Placental pericyte (primary cell): ENCODE measurements around a stretch of chr3.

DNA sequence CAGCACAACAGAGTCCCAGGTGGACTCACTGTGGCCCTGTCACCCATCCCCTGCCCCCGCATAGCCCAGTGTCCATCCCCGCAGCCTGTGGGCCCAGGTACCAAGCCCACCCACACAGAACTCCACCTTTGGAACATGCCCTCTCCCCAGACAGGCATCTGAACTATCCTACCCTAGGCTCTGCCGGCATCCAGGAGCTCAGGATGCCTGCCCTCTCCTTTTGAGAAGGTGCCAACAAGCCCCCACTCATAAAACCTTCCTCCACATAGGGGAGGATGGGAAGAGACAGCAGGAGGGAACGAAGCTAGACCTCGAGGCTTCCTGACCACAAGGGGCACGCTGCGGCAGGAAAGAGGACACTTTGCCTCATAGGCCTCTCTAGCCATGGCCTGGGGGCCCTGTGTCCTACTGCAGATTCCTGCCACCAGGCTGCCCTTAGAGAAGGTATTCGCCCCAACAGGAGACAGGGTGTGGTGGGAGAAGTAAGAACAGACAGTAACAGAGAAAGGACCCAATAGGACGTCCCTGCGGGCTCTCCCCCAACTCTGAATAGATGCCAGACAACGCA lies 37.0 kb downstream of the ADCY5 start:
- CAGE, long polyA plus RNA = no peak

DNA sequence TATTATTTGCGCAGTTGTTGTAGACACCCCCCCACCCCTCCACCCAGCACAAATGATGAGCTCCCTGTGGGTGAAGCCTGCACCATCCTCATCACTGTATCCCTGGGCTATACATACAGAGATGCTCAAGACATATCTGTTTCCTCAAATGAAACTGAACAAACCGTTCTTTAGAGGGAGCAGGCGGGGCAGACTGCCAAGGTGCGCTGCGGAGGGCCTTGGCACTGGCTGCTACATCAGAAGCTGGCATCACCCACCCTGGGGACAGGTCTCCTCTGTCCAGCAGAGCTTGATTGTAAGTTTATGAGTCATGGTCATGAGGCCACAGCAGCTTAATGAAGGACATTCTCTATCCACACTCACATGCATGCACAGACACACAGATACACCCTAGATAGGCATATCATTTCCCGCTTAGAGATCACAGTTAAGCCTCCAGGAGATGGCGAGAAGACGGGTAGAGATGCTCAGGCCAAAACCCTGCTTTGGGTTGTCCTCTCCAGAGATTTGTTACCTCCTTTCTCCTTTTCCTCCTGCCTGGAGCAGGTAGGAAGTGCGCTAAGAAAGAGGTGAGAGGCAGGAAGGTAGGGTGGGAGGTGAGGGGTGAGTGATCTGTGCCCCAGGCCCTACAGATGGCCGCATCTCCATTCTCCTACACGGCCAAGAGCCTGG lies 28.9 kb downstream of the ADCY5 start:
- CAGE, long polyA plus RNA = no peak

- CAGE, long polyA plus RNA = no peak
Measured at GRCh38 chr3:123424400-123425017, 24.4 kb downstream of the ADCY5 start.

GRCh38 chr3:123431962-123432407 lies 16.9 kb downstream of the ADCY5 start:
- CAGE, long polyA plus RNA = no peak

DNA sequence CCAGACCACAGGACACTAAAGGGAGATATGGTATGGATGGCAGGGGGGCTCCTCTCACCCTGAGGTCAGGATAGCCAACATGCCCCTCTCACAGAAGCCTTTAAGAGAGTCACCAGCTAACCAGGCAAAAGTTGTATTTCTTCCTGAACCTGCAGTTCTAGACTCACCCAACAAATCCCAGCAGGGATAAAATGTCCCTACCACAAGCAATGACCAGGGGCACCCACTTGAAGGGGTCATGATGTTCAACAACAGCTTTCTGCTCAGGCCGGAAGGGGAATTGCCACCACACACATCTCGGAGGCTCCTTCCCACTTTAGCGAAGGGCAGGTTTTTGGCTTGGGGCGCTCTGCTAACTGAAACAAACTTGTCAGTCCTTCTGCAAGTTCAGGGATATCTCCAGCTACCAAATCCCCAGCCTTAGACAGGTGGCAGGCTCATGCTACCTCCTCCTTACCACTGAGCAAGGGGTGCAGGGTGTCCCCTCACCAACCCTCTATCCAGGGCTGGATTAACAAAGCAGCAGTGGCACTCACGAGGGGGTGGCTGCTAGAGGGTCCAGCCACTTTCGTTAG lies 2.3 kb downstream of the ADCY5 start:
- CAGE, long polyA plus RNA = no peak

DNA sequence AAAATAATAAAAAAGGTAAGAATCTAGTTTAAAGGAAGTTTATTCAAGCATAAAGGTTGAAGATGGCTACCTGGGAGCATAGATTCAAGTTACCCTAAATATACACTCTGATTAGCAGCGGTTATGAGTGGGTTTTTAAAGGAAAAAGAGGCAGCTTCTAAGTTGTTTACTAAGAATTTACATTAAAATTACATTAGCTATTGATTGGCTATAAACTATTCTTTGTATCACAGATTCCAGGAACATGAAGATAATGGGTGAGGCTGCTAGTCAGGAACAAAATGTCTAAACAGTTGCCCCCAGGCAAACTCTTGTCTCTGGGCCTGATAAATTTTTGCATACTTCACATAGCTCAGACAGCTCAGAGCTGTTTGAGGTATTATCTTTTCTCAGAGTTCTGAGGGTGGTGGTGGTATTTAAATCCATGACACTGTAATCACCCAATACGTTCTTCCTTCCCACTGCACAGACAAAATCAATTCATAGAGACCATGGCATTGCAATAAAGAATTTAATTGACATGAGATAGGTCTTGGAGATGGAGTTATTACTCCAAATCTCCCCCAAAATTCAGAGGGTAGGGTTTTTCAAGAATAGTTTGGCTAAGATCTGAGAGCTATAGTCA lies 2.1 kb upstream of the HACD2 start:
- CAGE, long polyA plus RNA = no peak

- CAGE, long polyA plus RNA = no peak
Measured at GRCh38 chr3:123602257-123602948, 17.6 kb upstream of the HACD2 start.

DNA sequence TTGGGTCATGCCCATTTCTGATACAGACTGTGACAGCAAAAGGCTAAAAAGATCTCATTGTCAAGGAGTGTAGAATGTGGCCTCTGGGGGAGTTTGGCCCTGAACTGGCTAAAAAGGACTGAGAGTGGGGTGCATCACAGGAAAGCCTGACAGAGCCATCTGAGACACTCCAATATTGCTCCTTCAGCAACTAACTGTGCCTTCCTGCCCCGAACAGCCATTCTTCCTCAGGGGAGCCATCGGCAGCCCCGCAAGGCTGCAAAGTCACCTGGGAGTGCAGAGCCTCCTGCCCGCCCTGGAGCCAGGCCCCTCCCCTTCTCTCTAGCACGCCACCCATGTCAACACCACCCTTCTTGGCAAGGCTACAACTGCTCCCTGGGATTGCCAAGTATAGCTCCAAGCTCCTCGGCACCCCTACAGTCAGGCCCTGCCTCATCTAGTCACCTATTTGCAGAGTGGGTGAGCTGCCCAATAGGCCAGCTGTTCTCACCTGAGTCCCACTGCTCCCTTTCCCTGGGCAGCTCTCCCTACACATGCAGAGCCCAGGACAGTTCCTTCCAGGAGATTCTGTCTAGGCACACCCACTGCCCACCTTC lies 43.4 kb upstream of the HACD2 start:
- CAGE, long polyA plus RNA = no peak

DNA sequence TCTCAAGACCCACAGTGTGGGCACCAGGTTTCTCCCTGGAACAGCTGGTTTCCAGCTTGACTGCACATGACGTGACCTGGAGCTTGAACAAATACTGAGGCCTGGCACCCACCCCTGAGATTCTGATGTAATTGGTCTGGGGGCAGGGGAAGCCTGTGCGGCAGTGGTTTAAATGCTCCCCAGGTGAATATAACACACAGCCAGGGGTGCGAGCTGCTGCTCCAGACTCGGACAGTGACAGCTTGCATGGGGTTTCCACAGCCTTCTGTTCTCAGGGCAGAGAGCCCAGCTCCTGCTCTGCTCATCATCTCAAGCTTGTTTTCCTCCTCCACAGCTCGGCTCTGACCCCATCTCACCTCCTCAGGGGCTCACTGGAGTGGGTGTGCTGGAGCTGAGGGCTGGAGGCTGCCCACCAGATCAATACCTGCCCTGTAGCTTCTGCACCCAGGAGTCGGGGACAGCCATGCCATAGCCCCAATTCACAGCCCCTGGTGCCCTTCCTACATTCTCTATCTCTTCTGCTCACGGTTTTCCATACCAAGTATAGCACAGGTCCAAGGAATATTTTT lies 95.1 kb upstream of the HACD2 start:
- CAGE, long polyA plus RNA = no peak

DNA sequence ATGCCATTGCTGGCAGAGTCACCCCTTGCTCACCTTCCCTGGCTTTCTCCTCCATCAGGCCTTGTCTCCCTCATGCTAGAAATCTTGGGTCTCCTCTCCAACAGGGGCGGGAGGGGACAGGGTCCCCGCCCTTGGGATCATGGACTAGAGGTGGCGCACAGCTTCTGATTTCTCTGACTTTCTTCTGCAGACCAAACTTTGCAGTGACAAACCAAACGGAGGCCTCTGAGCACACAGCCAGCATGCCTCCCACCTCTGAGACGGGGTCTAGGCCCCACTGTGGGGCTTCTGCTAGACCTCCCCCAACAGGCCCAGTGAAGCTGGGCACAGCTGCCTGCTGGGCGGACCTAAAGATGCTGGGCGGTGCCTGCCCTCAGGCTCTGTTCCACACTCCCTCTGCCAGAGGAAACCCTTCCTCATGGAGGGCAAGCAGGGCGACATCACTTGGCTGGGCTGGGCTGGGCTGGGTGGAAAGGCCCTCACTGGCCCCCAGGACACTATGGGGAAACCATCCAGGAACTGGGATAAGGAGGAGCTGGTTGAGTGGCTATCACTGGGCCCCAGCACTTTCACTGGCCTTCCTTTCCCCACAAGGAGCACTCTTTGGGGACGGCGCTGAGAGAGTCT lies 97.9 kb upstream of the HACD2 start:
- CAGE, long polyA plus RNA = no peak

DNA sequence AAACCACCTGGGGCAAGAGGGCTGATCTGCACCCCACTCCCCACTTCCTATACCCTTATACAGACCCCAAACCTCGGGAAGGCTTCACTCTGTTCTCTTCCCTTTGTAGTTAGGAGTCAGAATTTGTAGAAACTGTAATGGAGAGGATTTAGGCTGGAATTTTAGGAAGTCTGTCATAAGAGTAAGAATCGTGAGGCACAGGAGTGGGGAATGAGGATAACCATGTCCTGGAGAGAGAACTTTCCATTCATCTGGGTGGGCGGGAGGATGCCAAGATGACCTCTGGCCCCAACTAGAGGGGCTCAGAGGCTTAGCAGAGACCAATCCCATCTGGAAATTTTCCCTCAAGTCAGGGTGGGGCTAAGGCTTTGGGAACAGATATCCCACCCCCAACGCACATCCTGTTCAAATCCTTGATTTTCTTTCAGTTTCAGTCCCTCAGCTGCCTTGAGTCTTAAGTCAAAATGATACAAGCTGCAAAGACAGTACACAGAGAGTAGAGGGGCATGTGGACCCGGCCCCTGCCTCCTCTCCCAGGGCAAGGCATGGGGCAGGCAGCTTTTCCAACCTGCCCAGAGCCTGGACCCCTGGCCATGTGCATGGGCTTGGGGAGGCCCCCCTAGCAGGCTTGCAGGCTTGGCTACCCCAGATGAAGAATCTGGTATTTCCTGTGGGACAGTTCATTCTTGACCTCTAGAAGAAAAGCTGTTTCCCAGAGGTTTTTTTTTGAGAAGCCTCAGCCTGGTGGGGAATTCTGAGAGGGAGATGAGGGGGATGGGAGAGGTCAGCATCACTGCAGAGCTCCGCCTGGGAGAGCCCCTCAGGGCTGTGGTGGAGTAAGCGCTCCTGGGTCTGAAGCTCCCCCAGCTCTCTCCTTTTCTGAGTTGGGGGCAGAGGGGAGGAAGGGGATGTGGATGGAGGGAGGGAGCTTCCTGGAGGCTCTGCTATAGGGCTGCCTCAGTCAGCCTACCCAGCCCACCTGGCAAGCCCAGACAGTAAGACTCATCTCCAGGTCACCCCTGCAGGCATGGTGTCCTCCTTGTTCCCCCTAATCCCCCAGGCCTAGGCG lies 109.7 kb upstream of the HACD2 start:
- CAGE, long polyA plus RNA = no peak

- CAGE, long polyA plus RNA = no peak
Measured at GRCh38 chr3:123799304-123800526, 84.4 kb downstream of the MYLK start.

- CAGE, long polyA plus RNA = no peak
Measured at GRCh38 chr3:124034151-124034740, 1.1 kb downstream of the KALRN start.

GRCh38 chr3:124276069-124276633 lies 243.0 kb downstream of the KALRN start:
- CAGE, long polyA plus RNA = no peak

DNA sequence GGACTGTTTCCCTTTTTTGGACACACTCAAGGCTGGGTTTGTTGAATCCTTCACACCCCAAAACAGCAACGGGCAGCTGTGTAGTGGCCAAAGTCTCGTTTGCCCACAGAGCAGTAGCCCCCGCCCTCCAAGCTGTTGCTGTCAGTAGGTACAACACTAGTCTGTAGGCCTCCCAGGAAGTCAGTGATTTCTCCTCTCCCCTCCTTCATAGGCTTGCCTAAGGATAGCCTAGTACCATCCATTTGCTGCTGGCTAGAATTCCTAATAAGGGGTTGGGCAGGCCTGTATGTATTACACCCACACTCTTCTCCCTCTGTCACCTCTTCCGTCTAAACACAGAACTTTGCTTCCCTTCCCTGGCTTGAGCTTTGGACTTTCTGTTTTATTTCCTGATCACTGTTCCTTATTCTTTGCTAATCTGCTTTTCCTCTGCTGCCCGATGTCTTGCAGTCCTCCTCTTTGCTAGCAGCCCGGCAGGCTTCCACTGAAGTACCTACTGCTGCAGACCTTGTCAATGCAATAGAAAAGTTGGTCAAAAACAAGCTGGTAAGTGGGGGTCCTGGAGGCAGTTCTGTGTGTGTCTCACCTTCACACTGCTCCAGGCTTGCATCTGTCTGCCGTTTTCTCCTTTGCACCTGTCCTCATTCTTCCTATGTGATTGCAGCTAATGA lies 93.4 kb upstream of the UMPS start:
- CAGE, long polyA plus RNA = no peak

DNA sequence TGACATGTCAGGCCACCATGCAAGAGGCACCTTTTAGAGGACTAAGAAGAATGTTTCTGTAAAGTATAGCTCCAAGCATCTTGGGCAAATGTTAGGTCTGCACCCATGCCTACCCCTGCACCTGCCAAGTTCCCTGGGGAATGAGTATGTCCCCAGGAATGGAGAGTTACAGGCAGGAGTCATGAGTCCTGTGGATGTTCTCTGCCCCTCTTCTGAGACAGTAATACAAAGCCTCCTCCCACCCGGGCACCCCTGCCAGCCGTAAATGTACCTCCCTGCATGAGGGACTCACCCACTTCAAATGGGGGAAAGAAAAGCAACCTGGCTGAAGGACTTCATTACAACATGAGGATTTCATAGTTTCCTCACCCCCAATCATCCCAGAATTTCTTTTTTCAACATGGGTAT lies 30.1 kb upstream of the UMPS start:
- CAGE, long polyA plus RNA = no peak

DNA sequence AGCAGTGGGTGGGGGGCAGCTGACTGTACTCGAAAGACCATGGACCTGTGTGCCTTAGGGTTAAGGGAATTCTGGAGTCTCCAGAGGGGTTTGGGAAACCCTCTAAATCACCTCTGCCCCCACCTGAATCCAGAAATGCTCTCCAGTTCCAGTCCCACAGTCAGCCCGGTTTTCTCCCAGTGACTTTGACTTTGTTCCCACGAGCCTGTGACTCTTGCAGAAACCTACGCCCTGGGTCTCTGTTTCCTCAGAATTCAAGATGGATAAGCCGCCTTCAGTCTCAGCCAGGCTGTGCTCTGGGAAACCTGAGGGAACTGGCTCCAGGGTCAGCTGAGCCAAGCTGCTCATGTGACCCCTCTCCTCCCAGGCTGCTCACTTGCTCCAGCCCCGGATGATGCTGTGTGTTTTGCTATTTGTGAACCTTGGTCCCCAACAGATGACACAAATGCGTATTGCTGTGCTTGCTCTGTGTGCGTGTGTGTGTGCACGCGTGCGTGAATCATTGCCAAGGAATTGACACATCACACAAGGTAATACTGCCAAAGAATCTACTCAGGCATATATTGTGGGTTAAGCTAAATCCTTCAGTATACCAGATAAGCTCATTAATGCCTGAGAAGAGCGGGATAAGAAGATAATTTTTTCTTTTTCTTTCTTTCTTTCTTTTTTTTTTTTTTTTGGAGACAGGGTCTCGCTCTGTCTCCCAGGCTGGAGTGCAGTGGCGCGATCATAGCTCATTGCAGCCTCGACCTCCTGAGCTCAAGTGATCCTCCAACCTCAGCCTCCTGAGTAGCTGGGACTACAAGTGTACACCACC lies 29.3 kb upstream of the UMPS start:
- CAGE, long polyA plus RNA = no peak

DNA sequence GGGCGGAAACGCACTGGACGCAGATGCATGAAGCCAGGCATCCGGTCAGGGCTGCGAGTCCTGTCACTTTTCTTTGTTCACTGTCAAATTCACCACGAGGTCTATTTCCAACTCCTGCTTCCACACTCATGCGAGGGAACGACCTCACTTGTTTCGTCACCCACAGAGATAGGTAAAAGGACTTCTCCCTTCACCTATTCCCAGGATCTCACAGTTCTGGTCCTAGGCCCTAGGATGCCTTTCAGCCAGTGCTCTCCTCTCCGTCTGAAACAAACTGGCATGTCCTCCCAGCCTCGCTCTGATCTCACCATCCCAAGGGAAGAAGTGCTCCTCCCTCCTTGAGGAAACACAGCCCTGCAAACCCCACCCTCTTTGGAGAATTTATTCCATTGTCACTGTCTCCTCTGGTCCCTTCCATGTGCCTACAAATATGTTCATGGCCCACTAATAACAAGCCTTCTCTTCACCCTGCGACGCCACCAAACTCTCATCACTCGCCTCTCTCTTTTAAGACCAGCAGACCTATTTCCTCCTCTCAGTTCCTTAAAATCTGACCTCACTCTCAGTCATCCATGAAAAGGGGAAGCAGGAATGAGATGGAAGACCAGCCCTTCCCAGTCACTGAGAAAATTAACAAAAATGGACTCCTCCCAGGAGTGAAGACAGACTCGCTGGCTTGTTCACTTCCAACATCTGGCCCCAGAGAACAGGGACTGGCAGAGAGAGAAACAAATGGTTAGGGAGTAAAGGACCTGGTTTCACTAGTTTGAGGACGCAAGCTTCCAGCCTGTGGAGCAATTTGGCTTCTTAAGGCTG lies 57.6 kb downstream of the ITGB5 start:
- CAGE, long polyA plus RNA = no peak

DNA sequence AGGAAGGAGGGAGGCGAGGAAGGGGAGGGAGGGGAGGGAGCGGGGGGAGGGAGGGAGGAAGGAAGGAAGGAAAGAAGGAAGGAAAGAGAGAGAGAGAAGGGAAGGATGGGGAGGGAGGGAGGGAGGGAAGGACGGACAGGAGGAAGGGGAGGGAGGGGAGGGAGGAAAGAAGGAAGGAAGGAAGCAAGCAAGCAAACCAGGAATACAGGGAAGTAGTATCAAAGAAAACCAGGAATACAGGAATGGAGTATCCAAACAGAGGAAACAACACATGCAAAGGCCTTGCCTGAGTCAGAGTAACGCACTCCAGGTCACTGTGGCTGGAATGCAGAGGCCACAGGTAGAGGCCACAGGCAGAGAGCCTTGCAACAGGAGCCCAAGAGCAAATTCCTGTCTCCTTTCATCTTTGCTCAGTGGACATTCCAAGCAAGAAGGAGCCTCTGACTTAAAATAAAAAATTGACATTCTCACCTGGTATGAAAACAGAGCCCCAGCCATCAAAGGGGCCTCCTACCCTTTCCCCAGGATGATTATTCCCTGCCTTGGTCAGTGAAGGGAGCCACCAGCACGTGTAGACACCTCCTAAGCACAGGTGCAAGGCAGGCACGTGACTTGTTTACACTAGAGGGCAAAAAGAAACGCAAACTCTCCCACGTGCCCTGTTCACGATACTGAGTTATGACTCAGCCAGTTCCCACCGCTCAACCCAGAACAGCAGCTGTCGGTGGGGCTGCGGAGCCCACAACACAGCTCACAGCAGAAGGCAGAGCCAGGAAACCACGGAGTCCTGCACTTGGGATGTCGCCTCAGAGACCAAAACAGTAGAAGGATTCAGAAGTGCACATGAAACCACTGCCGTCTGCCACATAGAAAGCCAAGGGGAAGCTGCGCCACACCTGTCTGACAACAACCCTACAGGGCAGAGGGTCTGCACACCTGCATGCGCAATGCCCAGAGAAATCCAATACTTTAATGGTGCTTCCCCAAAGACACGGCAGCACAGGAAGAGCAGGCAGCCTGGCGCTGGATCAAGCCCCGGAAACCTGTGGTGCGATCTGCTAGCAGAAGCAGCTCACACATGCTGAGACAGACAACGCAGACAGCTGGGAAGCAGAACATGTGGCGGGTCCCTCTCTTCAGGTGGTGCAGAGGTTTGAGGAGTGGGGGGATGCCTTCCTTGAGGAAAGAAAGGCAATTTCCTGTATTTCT lies 52.2 kb downstream of the ITGB5 start:
- CAGE, long polyA plus RNA = no peak

- CAGE, long polyA plus RNA = no peak
Measured at GRCh38 chr3:124951699-124952271, 17.2 kb upstream of the MUC13 start.